Trachea (tissue), 1 donor: ENCODE results near the genes RTN2 and PPM1N.

DNA sequence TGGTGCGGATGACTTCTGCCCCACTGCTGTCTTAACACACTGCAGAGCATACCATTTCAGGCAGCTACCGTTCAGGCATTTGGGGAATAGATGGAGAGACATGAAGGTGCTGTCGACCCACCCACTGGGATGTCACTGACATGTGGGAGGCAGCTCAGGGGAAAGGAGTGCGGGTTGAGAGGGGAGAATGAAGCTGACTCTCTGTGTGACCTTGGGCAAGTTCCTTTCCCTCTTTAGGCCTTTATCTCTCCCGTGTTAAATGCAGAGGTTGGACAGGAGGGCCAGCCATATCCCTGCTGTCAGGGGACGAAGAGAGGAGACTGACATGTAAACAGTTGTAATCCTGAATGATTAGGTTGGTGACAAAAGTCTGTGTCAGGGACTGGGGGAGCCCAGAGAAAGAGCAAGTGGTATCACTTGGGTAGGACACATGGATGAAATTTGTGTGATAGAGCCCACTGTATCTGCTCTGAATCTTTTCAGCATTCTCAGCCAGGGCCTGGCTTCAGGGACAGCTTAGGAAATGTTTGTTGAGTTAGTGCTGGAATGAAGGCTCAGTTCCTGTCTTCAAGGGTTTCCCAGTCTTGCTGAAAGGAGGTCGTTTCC is 1.0 kb downstream of the CLPTM1 start:
- PRO-cap: no peak

- PRO-cap: bidirectional peak, plus-strand start at chr19:45075711, minus-strand start at chr19:45075392
Observed at GRCh38 chr19:45075483-45075984, 744 bp downstream of the ZNF296 start.

GRCh38 chr19:45101657-45102376 is 8.8 kb downstream of the PPP1R37 start:
- PRO-cap: no peak

DNA sequence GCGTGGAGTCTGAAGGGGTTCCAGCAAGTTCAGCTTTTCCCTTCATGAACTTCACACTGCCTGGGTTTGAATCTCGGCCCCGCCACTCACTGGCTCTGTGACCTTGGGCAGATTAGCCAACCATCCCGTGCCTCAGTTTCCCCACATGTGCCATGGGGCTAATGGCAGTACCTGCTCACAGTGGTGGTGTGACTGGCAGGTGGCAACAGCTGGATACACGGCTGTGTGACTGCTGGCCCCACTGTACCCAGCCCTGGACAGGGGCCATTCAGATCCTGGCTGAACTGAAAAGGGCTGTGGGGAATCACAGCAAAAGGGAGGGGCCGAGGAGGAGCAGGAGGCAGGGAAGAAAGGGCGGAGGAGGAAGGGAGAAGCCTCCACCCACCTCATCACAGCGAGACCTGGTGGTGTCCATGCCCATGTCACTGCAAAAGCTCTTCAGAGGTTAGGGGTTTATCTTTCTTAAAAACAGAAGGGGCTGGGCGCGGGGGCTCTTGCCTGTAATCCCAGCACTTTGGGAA is 7.4 kb downstream of the TRAPPC6A start:
- PRO-cap: no peak

GRCh38 chr19:45311557-45312152 is 11.0 kb downstream of the CKM start:
- PRO-cap: no peak

- PRO-cap: no peak
Observed at GRCh38 chr19:45431186-45431359, 7.4 kb upstream of the ERCC1 start.

GRCh38 chr19:45472420-45473554 is 5.0 kb downstream of the FOSB start:
- PRO-cap: unidirectional peak, plus-strand start at chr19:45473064

GRCh38 chr19:45496790-45497555 is at the start of gene RTN2:
RTN2 (minus strand) TSS chr19:45497047.
- PRO-cap: bidirectional peak, plus-strand start at chr19:45497273, minus-strand start at chr19:45496997

DNA sequence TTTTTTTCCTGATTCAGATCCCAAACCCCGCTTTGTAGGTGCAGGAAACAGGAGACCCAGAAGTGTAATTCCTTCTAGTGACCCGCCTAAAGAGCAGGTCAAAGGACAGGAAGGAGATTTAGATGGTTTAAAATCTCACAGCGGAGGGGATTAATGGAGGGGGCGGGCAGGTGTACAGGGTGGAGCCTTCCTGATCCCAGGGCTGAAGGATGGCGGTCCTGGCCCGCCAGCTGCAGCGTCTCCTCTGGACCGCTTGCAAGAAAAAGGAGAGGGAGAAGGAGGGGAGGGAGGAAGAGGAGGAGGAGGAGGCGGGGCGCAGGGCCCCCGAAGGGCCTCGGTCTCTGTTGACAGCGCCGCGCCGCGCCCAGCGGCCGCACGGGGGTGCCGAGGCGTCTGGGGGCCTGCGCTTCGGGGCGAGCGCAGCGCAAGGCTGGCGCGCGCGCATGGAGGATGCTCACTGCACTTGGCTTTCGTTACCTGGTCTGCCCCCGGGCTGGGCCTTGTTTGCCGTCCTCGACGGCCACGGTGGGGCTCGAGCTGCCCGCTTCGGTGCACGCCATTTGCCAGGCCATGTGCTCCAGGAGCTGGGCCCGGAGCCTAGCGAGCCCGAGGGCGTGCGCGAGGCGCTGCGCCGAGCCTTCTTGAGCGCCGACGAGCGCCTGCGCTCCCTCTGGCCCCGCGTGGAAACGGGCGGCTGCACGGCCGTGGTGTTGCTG is at the start of gene PPM1N:
TSS of gene PPM1N (plus strand) at position 180 of the 716 bp plus-strand sequence.
- PRO-cap: no peak

GRCh38 chr19:45532177-45532784 is 25.0 kb downstream of the VASP start:
- PRO-cap: no peak

GRCh38 chr19:45571444-45571801 is 13.2 kb downstream of the OPA3 start:
- PRO-cap: no peak

DNA sequence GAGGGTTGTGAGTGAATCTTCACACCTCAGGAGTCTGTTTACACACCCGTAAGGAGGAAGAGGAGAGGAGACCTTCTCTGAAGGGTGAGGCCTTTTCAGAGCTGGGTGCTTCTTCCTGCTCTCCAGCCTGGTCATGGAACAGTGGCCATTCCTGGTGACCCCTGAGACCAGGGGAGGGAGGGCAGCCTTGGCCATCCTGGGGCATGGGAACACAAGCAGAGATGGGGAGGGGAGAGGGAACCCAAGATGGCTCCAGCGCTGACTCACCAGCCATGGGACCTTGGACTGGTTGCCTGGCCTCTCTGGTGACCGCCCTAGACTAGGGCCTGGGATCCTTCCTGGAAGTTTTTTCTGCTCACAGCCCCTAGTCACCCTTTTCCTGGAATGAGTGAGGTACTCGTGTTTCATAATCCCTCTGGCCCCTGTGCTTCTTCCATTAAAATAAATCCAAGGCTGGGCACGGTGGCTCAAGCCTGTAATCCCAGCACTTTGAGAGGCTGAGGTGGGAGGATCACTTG is 3.2 kb upstream of the OPA3 start:
- PRO-cap: no peak

DNA sequence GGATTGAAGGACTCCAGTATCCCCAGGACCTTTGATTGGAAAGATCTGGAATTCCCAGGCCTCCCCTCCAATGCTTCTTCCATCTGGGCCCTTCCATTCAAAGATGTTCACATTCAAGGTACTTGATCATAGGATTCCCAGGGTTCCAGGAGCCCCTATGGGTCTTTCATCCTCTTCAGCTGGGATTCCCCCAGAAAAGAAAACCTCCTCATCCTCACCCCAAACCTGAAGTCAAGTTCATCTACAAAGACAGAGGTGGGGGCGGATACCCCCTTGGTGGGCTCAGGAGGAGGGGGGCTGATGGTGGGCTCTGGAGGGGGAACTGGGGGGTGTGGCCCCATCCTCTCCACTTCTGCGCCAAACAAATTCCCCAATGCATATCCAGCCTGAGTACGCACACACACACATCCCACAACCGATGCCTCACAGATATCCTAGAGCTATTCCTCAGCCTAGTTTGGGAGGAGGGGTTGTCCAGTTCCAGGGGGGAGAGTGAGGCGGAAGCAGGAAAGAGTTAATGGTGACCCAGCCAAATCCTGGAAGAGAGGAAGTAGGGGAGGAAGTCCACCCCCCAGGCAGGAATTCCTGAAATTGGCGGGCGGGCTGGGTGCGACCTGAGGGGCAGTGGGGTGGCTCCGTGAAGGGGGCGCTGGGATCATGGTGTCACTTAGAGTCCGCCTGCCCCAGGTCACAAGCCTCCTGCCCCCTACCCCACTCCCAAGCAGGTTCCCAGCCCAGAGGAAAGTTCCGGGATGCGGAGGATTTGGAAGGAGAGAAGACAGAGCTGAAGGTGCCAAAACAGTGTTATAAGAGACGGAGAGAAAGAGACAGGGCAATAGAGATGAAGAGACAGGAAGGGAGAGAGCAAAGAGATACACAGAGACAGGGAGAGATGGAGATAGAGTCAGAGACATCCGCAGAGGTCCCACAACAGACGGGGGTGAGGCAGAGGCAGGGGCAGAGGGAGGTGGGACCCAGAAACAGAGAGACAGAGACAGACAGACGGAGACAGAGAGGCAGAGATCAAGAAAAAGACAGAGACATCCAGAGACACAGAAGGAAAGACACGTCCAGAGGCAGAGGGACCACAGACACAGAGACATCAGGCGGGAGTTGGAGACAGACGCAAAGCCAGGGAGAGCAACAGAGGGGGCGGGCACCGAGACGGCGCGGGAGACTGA is 810 bp downstream of the GPR4 start:
- PRO-cap: unidirectional peak, plus-strand start at position 378 of the sequence; unidirectional peak, plus-strand start at position 617 of the sequence

DNA sequence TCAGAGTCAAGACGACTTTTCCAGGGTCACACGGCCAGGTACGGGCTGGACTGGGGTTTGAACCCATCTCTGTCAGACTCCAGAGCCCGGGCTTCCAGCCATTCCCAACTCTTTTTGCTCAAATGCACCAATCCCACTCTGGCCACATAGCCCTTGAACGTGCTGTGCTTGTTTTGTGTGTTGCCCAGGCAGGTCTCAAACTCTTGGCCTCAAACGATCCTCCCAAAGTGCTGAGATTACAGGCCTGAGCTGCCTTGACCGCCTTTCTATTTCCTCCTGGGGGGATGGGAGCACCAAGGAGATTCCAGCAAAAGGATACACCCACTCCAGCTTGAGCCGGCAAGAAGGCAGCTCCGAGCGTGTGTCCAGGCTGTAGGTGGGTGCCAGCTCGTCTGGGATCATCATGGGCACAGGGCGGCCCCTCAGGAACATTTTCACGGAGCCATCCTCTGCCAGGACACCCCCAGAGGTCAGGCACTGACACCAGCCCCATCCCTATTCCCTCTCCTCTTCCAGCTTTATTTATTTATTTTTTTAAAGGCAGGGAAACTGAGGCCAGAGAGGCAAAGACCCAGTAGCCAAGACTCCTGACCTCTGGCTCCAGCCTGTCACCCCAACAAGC is 900 bp downstream of the EML2 start:
- PRO-cap: no peak

- PRO-cap: no peak
Observed at GRCh38 chr19:45688343-45688651, 3.5 kb downstream of the SNRPD2 start.

DNA sequence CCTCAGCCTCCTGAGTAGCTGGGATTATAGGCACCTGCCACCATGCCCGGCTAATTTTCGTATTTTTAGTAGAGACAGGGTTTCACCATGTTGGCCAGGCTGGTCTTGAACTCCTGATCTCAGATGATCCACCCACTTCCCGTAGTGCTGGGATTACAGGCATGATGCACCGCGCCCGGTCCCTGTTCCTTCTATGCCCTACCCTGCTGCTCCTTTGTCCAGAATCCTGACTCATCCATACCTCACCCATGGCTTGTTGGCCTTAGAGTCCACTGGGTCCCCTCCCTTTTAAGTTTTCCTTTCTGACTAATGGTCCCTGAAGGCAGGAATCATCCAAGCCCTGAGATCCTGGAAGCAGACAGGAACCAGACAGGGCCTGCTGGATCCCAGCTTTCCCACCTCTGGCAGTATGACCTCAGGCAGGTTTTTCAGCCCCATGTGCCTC is 8.7 kb downstream of the FBXO46 start:
- PRO-cap: no peak

- PRO-cap: no peak
Observed at GRCh38 chr19:45793013-45793354, 339 bp upstream of the DMWD start.

- PRO-cap: no peak
Observed at GRCh38 chr19:45822884-45823566, 7.9 kb upstream of the RSPH6A start.

- PRO-cap: no peak
Observed at GRCh38 chr19:45842938-45843448, 20.0 kb downstream of the SYMPK start.

DNA sequence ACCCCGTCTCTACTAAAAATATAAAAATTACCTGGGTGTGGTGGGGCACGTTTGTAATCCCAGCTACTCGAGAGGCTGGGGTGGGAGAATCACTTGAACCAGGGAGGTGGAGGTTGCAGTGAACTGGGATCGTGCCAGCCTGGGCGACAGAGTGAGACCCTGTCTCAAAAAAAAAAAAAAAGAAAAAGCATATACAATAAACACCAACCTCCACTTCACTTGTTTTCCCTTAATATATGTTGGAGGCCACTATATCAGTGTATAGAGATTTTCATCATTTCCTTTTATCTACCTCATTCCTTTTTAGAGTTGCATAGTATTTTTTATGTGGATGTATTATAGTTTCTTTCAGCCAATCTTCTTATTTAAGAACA is 1.1 kb downstream of the SYMPK start:
- PRO-cap: no peak